HT1080 (cell line): Measurements from ENCODE around the genes EIF2B3 and HECTD3.

GRCh38 chr1:44023699-44024147 is 7.5 kb downstream of the SLC6A9 start:
RAMPAGE:
- cytosol, long total RNA, result no peak
- long total RNA, result no peak
- nucleus, long total RNA, result no peak

DNA sequence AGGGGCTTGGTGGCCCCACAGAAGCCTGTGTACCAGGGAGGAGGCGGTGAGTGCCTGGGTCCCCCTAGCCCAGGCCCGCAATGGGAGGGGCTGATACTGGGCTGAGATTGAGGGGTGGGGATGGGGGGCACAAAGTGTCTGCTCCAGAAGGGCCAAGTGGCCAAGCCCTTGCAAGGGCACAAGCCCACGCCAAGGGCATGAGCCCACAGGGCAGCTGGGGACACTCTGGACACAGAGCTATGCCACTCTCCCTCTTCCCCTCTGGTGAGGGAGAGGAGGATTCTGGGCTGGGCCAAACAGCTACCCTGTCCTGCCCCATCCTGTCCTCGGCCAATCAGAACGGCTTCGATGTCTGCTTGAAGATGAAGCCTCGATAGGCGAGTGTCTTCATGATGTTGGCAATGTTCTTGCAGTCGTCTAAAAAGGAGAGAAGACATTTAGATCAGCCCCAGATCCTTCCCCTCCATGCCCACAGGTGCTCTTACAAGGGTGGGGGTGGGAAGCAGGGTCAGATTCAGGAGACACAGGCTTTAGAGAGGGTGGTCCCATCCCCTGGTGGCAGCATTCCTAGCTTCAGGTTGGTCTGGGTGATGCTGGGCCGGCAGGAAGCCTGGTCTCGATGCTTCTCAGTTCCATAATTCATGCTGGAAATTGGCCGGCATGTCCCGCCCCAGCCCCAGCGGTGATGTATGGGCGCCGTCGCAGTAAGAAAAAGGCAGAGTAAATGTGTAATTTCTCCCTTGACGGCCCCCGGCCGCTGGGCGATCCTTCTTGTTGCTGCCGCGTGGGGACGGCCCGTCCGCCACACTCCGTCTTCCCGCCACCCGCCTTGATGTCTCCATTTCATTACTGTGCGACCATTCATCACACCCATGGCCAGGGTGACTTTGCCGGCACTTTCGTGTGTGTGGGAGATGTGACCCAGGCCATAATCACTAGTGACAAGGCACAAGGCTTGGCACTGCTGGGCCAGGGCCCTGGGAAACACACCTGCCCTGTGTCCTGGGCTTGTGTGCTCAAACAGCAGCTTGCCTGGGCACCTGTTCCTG is 8.3 kb downstream of the DMAP1 start:
RAMPAGE:
- cytosol, long total RNA, result no peak
- long total RNA, result no peak
- nucleus, long total RNA, result no peak

GRCh38 chr1:44635275-44635697 is 39.0 kb downstream of the TMEM53 start:
RAMPAGE:
- cytosol, long total RNA, result no peak
- long total RNA, result no peak
- nucleus, long total RNA, result no peak

GRCh38 chr1:44641695-44642686 is 32.3 kb downstream of the TMEM53 start:
RAMPAGE:
- cytosol, long total RNA, result no peak
- long total RNA, result no peak
- nucleus, long total RNA, result no peak

GRCh38 chr1:44643962-44644572 is 30.2 kb downstream of the TMEM53 start:
RAMPAGE:
- cytosol, long total RNA, result no peak
- long total RNA, result no peak
- nucleus, long total RNA, result no peak

DNA sequence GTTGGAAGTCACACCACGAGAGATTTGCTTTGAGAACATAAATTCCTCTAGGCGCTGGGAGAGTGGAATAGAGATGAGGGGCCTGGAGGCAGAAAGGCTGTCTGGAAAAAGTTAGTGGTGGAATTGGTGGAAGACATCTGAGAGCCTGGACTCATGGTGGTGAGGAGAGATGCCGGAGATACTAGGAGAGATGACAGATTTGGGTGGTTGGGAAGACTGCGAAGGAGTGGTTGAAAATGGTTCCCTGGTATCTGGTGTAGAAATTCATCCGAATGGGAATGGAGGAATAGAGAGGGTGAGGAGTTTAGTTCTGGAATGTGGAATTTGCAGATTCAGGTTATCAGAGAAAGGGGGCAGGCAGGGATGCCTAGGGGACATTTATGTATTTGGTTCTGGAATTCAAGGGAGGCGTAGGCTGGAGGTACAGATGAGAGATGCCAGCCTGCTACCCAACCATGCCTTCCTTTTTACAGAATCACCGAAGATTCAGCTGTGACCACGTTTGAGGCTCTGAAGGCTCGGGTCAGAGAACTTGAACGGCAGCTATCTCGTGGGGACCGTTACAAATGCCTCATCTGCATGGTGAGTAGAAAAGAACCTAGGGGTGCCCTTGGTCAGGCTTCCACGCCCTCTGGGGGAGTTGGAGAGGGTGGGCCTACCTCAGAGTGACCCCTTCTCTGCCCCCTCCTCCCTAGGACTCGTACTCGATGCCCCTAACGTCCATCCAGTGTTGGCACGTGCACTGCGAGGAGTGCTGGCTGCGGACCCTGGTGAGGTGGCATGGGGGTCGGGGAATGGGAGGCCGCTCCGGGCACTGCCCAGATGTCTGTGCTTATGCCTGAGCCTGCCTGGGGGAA is 24.9 kb downstream of the TMEM53 start:
RAMPAGE:
- cytosol, long total RNA, result no peak
- long total RNA, result no peak
- nucleus, long total RNA, result no peak

RAMPAGE:
- cytosol, long total RNA, result no peak
- long total RNA, result no peak
- nucleus, long total RNA, result no peak
Observed at GRCh38 chr1:44722026-44722450, 17.6 kb upstream of the KIF2C start.

RAMPAGE:
- cytosol, long total RNA, result no peak
- long total RNA, result no peak
- nucleus, long total RNA, result no peak
Observed at GRCh38 chr1:44723530-44724131, 16.0 kb upstream of the KIF2C start.

RAMPAGE:
- cytosol, long total RNA, result no peak
- long total RNA, result no peak
- nucleus, long total RNA, result no peak
Observed at GRCh38 chr1:44746129-44746658, 6.6 kb downstream of the KIF2C start.

RAMPAGE:
- cytosol, long total RNA, result no peak
- long total RNA, result no peak
- nucleus, long total RNA, result no peak
Observed at GRCh38 chr1:44757400-44757738, 17.7 kb downstream of the KIF2C start.

DNA sequence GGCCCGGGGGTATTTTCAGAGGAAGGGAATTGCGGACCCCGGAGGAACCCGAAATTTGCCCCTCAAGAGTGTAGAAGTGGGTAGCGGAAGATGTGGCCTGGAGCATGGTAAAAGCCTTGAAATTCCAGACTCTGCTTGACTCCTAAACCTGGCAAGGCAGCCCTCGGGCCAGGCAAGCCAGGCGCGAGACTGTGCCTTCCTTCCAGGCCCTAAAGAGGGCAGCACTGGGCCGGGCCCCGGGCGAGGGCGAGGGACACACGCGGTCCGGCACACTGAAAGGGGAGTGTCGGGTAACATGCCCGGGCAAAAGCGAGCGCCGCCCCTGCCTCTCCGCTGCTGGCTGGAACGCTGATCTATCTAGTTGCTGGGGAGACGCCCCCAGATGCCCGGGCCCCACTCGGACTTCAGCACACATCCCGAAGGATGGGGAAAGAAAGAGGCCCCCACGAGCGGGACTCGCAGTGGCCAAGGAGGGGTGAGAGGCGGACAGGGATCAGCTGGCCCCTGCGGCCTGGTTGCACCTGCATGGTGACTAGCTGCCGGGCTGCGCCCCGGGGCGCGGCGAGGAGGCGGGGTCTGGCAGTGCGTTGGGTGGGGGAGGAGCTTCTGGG is 439 bp upstream of the PLK3 start:
RAMPAGE:
- cytosol, long total RNA, result no peak
- long total RNA, result no peak
- nucleus, long total RNA, result no peak

DNA sequence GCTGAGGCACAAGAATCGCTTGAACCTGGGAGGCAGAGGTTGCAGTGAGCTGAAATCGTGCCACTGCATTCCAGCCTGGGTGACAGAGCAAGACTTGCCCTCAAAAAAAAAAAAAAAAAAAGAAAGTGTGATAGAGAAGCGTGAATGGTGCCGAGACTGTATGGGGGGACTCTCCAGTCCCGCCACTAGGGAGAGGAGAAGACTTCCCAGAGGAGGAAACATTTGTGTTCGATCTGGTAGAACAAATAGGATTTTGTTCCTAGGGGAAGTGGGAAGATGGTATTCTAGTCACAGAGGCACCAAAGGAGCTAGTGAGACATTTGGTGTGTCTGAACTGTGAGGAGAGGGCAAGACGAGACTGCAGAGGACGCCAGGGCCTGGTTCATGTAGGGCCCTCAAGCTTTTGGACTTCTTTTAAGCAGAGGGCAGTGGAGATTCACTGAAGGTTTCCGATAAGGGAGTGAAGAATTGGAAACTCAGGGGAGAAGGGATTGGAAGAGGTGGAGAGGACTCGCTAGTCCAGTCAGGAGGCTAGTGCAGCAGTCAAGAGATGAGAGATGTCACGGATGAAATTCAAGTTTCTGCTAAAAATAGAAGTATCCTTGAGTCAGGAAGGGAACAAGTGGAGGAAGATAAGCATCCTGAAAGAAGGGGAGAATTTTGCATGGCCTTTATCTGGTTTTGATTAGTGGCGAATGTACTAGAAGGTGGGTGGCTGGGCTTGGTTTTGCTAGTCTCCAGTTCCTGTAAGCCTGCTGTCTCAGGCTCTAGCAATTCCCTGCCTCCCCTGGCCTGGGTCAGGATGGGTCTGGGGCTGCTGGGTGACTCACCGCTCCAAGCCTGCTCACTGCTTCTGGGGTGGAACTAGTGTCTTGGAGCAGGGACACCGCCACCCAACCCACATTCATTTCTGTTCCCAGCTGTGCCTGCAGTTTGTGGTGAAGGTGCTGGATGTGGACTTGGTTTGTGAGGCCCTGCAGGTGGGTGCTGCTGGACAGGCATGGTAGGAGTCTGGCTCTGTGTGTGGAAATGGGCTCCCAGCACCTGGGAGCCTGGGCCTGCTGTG is 3.1 kb downstream of the BTBD19 start:
RAMPAGE:
- cytosol, long total RNA, result no peak
- long total RNA, result no peak
- nucleus, long total RNA, result no peak

DNA sequence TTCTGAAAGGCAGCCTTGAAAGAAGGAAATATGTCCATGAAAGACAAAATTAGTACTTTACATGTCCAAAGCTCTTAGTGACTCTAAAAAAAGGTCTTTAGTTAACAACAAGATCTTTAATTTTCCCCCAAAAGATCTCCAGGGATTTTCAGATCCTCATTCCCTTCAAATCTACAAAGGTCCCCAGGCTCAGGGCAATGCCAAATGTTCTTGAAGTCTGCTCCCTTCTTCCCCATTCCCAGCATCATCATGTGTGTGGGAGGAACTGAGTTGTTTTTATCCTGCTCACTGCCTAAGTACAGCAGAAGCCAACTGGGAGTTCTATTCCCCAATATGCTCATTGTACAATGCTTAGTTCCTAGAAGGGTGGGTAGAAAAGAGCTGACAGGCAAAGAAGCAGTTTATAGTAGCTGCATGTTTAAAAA is 60.2 kb upstream of the PTCH2 start:
RAMPAGE:
- cytosol, long total RNA, result no peak
- long total RNA, result no peak
- nucleus, long total RNA, result no peak

DNA sequence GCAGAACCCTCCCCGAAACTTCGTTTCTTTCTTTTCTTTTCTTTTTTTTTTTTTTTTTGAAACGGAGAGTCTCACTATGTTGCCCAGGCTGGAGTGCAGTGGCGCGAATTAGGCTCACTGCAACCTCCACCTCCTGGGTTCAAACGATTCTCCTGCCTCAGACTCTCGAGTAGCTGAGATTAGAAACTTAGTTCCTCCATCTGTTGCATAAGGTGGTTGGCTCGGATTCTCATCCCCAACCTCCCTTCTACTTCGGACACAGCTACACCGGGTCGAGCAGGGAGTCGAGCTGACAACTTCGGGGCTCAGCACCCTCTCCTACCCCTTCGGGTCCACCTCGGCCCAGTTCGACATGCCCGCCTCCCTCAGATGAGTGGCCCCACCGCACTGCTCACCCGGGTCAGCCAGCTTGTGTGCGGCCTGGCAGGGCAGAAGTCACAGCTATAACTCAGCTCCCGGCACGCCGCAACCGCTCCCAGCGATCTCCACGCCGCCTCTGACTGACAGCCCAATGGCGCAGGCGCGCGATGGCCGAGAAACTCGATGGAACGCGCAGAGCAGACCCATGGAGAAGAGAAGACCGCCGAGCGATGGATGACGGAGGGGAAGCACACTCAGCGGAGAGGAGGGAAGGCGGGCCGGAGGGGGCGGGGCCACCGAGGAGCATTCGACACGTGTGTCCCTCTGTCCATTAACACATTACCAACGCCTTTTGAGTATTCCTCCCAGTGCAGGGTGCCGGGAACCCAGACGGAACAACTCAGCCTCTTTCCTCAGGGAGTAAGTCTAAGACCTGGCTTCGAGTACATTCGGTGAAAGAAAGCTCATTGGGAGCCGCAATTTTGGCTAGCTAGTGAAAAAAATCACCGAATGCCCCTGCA is at the start of gene EIF2B3:
EIF2B3 (minus strand) TSS at position 498 of the 881 bp plus-strand sequence.
RAMPAGE:
- cytosol, long total RNA, result start-site peak on the minus strand centred at position 488 of the sequence, 24 bp wide, 88 and 272 reads in 2 replicates
- long total RNA, result start-site peak on the minus strand centred at position 483 of the sequence, 33 bp wide, 268 reads
- nucleus, long total RNA, result no peak

DNA sequence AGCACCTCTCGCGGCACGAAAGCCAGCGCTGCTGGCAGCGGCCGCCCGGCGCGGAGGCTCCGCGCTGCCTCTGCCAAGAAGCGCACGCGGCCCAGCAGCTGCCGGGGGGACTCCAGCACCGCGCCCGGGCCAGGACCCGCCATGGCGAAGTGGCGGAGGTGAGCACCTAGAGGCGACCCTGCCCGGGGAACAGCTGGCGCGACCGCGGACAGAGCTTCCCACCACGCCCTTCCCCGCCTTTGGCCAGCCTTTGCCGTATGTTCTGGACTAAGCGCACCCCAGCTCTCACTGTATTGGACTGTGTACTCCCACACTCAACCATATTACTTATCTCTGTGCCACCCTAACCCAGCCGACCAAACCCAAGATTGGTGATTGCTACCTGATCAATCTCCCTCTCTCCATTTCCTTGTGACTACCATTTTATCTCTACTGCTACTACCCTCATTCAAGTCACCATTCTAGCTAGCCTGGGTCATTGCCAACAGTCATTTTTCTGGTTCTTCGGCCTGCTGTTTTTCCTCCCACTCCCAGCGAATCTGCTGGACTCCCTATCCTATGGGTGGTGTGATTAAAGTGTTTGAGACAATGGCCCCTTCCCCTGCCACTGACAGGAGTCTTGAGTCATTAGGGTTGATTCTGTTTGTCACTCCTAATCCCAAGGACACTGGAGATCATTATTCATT is at the start of gene HECTD3:
HECTD3 (minus strand) TSS at position 210 of the 686 bp plus-strand sequence.
RAMPAGE:
- cytosol, long total RNA, result no peak
- long total RNA, result no peak
- nucleus, long total RNA, result no peak

DNA sequence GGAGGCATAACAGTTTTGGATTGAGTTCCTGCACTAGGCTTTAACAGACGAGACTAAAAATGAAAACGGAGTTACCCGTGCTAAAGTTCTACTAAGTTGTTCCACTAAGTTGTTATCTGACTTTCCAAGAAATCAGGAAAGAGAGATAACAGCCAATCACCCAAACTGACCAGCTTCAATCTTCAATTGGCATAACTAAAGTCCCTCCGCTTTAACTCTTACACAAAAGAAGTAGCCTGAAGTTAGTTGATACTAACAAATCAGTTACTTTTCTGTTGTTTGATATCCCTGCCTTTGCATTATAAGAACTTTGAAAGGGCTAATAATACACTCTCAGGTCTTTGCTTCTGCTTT is 61.4 kb downstream of the TESK2 start:
RAMPAGE:
- cytosol, long total RNA, result no peak
- long total RNA, result no peak
- nucleus, long total RNA, result no peak

RAMPAGE:
- cytosol, long total RNA, result no peak
- long total RNA, result no peak
- nucleus, long total RNA, result no peak
Observed at GRCh38 chr1:45513561-45514010, 8.1 kb downstream of the PRDX1 start.

RAMPAGE:
- cytosol, long total RNA, result no peak
- long total RNA, result no peak
- nucleus, long total RNA, result no peak
Observed at GRCh38 chr1:45522600-45523426, 1.1 kb upstream of the PRDX1 start.

DNA sequence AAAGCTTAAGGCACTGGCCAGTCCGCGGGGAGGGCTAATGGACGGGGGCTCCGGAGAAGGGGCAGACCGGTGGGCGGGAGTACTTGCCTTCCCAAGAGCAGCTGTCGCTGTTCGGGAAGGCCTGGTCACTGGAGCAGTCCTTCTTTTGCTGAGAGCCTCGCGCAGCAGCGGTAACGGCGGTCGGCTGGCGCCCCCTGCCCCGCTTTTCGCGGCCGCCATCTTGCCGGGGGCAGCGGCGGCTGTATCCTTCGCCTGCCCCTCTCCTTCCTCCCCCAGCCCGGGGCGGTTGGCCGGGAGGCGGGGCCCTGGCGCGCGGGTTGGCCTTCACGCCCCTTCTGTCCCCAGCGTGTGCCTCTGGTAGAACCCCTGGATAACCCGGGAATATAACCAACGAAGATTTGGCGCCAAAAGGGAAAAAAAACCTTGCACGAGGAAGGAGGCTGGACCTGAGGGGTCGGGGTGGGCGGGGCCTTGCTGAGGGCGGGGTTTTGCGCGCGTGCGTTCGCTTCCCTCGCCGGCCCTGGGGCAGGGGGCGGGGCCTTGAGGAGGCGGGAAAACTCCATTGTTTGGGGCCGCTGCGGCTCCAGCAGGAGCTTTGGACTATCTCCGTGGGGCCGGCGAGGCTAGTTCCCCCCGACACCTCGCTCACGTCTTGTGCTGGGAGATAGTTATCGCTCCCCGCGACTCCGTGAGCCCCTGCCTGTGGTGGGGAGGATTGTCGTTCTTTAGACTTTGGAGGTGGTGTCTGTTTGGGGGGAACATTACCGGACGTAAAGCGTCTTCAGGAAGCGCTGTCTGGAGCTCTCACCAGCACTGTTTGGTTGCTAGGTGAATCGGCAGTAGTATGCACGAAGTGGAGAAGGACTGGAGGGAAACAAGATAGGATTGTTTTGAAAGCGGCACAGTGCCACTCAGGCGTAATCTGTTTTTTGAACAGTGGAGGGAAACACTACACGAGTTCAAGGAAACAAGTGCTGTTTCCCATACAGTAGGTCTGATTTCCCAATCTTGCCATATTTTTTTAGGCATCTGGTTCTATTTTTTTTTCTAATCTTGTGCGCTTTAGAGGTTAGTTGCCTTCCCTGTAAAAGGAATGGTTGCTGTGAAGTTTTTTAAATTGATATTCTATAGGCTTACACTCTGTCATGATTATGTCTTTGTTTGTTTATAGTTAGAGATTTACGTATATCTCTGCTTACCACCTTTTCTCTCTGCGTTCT is 791 bp downstream of the NASP start:
RAMPAGE:
- cytosol, long total RNA, result no peak
- long total RNA, result no peak
- nucleus, long total RNA, result no peak

DNA sequence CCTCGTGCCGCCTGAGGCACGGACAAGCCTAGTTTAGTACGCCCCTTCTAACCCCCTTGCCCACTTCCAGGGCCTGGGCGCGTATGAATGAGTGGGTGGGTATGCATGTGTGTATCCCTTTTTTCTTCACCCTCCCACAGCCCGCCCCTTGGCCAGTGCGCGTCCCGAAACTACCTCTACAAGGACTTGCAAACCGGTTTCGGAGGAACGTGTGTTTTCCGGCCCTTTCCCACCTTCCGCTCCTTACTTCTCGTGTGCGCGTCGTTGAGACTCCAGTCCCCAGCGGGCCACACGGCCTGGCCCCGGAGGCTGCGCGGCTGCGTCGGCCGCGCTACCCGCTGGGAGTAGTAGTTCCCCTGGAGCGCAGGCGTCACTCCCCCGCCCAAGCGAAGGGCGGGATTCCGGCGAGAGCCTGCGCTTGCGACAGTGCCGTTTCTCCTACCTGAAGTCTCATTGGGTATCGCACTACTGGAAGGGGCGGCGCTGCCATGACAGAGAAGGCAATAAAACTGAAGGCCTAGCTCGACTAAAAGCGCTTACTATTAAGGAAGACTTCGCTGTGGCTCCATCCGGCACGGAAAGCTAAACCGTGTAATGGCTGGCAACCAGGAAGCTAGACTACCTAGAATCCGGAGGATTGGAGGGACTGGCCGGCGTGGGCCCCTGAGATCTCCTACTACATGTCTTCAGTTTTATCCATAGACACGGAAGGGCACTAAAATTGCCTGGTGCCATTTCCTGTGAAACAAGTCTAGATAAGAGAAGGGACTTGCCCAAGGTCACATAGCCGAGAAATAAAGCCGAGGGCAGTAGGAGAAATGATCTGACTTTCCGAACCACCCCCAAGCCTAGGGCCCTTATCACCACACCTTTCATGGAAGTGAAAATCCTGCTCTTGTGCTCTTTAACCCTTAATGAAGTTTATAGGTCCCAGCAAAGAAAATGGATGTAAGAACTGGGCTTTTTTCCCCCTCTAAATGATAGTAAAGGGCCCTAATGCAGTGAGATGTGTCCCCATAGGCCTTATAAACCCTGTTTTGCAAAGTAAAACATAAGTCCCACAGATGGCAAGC is 822 bp upstream of the GPBP1L1 start:
RAMPAGE:
- cytosol, long total RNA, result start-site peak on the minus strand centred at position 280 of the sequence, 57 bp wide, 380 and 514 reads in 2 replicates
- long total RNA, result start-site peak on the minus strand centred at position 260 of the sequence, 20 bp wide, 98 reads
- nucleus, long total RNA, result start-site peak on the minus strand centred at position 267 of the sequence, 55 bp wide, 308 and 97 reads in 2 replicates